ENCODE data around the gene PRIMPOL.

- RRBS: no CpG with 5 or more reads among the region's 12 CpGs
Measured at GRCh38 chr4:184313882-184314609, 96.4 kb upstream of the ENPP6 start.

- RRBS: no CpG with 5 or more reads among the region's 15 CpGs
Measured at GRCh38 chr4:184348320-184349200, 125.8 kb downstream of the IRF2 start.

- RRBS: no CpG with 5 or more reads among the region's 9 CpGs
Measured at GRCh38 chr4:184506368-184507077, 32.2 kb upstream of the IRF2 start.

DNA sequence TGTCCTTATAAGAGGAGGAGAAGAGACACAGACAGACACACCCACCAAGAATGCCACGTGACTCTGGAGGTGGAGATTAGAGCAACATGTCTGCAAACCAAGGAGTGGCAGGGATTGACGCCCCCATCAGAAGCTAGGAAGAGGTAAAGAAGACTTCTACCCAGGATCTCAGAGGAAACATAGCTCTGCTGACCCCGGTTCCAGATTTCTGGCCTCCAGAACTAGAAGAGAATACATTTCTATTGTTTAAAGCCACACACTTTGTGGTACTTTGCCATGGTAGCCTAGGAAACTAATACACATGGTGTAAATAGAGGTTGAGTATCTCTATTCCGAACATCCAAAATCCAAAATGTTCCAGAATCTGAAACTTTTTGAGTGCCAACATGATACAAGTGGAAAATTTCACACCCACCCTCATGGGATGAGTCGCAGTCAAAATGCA, 70.7 kb upstream of the IRF2 start:
- RRBS: no CpG with 5 or more reads among the region's 5 CpGs

DNA sequence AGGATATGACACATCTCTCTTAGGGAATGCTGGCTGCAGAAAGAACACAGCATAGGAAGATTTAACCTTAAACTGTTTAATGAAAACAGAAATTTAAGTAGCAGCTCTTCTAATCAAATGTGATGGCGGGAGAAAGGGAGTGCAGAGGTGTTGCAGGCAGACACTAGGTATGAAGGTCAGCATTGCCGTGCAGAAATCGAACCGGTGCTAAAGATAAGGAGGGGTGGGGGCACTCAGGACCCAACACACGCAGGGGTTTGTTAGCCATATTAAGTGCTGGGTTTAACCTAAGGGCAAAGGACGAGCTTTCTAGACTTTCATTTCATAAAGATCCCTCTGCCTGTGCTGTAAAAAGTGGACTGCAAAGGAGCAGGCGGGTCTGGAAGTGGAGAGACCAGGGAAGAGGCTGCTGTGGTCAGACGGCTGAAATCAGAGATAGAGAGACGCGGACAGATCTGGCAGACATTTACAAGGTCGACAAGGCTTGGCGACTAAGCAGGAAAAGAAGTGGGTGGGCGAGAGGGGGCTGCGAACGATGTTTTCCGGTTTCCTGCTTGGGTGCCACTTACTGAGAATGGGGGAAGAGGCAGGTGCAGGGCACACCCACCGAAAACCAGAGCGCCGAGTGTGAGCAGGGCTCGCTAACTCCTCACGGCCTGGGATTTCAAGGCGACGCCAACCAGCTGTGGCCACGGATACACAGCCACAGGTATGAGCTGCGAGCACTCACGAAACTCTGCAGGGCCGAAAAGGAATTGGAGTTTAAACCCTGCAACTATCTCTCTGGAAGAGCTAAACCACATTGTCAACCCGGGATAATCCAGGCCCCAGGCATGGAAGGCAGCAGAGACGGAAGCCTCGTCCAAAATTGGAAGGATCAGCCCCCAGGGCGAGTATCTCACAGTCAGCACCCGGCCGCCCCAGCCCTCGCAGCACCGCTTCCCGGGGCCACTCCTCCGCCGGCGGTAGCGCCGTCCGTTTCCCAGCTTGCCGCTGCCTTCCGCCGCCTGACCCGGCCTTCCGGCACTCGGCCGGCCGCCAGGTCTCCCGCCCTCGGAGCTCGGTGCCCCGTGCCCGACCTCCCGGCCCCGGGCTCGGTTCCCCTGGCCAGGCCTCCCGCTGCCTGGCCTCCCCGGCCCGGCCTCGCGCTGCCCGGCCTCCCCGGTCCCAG, 966 bp downstream of the CASP3 start:
- RRBS: 1% methylated on average over 21 of the region's 65 CpGs

- RRBS: no CpG with 5 or more reads among the region's 32 CpGs
Measured at GRCh38 chr4:184649609-184650055, at the start of gene PRIMPOL. Gene PRIMPOL (plus strand): TSS chr4:184649738.

DNA sequence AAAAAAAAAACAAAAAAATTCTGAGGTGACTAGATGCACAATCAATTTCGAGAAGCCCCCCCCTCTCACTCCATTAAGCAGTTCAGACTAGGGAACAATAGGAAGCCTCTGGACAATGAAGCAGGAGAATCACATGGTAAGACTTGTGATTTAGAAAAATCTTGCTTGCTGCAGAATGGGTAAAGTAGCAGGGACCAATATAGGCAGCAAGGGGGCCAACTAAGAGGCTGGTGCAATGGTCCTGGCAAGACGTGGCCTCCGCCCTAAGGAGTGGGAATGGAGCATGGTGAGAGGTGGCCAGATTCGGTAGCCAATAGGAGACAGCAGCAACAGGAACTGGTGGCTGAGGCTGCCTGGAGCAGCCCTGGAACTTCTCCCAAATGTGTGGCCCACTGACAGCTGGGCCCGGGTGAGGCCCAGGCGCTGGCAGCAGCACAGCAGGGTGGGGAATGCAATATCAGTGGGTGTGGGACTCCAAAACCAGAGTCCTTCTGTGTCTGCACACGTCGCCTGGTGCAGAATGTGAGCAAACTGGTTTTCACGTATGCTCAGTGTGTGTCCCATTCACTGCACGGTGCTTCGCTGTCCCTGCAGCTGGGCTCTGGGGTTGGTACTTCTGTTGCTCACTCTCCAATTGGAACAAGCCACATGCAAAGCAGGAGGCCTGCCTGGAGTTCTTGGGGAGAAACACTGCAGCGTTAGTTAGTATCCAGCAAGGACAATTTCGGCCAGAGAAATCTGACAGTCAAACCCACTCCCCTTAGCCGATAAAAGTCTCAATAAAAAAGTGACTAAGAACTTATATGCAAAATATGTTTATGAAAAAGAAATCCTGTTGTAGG, 14.3 kb upstream of the CENPU start:
- RRBS: no CpG with 5 or more reads among the region's 14 CpGs

DNA sequence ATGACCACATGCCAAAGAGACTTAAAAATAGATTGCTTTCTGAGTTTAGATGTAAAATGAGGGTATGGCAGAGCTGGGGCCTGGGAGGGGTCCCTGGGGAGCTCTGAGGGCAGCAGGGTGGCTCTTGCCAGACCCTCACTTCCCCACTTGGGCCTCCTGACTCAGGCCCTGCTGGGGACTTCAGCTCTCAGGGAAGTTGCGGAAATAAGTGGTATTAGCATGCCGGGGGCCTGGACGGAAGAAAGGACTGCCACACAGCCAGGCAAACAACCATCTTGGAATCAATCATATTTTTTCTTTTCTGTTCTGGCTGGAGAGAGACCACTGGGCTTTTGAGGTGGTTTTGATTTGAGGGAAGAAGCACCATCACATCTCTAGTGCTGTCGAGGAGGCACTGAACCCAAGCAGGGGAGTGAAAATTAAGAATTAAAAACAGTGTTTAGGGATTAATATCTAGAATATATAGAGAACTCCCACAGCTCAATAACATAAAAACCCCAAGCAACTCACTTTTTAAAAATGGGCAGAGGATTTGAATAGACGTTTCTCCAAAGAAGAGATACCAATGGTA, 19.1 kb upstream of the CENPU start:
- RRBS: no CpG with 5 or more reads among the region's 5 CpGs

GRCh38 chr4:184775442-184776295, 41.8 kb upstream of the CENPU start:
- RRBS: no CpG with 5 or more reads among the region's 13 CpGs

DNA sequence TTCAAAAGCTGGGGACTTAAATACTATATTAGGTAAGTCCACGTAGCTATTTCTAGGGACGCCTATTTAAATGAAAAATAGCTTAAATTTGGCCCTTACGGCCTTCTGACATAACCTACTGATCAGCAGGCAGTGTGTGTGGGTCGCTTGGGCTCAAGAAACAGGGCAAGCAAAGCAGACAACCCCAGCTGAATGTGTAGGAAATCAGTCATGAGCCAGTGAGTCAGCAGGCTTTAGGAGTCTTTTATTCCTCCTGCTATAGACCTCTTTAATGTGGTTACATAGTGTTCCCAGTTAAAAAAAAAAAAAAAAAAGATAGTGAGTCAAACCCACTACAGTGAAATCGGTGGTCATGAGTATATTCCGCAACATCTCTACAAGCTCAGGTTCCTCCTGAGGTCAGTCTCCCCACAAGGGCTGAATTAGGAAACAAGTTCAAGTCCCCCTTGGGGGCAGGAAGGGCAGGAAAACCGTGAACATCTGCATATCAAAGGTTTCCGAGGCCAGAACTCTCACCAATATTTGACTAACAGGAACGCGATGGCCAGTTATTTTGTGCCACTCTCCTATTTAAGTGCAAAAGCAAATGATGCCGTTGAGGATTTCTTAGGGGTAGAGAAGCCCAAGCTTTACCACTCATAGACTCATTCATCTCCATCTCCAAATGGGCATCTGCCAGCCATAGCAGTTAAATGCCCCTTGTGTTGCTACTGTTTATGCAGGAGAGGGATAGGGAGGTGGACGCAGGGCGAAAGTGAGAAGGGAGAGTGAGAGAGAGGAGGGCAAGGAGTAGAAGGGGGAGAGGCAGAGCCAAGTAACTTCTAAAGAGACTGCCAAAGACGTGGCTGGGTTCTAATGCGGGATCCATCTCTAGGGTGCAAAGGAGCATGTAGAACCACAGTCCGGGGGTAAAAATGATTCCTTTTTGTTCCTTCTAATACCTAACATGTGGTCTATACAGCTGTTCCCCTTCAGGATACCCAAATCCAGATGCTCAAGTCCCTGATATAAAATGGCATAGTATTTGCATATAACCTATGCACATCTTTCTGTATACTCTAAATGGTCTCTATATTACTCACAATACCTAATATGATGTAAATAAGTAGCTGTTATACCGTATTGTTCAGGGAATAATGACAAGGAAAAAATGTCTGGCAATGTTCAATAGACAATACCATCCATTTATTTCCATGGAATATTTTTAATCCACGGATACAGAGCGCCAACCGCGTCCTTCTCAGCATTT, 32.4 kb downstream of the ACSL1 start:
- RRBS: no CpG with 5 or more reads among the region's 21 CpGs

DNA sequence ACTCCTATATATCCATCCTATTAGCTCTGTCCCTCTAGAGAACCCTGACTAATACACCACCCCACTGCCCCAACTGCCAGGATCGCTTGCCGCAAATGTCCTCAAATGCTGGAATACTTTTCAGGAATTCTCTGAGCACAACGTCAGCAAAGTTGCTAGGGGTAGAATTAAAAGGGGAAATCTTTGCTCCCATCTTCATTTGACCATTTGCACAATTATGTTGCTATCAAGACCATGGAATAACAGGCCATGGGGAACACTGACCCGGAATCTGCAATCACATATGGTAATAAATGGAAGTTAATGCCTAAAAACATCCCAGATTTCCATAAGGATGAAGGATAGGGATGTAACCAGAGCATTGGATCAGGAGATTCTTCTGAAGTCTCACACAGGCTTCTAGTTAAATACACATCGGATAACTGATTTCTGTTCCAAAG, 29.4 kb downstream of the ACSL1 start:
- RRBS: no CpG with 5 or more reads among the region's 5 CpGs

DNA sequence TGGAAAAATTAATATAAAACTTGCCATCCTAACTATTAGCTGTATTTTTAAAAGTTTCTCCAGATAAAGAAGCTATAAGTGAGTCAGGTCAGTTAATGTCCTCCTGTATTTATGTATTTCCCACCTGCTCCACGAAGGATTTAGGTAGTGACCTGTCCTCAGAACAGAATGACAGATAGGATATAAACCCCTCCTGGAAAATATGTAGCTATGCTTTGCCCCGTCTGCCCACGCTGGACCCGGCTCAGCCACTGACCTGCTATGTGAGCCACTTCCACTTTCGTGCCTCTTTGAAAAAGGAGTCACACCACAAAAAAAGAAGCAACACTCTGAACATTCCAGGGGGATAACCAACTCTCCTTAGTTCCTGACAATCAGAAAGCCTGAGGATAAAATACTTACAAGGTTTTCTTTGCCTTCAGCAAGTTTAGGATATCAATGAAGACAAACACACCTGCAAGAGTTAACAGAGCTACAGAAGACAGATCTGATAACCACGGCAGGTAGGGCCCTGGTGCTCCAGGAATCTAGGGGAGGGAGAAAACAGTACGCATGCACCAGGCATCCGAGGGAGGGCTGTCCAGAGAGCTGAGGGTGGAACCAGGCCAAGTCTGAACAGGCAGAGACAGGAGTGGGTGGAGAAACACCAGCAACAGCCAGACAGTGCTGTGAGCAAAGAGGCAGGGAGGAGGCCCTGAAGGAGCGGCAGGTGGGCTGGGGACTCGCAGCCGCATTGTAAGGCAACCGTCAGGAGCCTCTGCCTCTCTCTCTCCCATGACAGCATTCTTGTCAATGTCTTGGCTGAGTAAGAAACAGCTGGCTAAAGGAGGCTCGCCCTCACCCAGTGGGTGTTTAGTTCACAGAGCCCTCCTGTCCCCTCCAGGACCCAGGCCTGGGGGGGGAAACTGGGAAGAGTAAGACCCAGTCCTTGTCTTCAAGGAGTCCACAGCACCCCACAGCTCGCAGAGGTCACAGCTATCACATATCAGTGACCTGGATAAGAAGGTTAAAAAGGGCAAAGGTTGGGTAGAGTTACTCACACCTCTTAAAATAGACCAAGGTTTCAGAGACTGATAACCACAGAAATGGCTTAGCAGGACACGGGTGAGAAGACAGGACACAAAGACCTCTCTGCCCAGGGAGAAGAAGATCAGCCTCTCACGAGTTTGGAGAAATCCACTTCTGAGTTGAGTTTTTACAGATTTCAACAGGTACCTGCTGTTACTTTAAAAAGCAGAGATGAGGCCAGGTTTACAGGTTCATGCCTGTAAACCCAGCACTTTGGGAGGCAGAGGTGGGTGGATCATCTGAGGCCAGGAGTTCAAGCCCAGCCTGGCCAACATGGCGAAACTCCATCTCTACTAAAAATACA, 10.7 kb downstream of the ACSL1 start:
- RRBS: no CpG with 5 or more reads among the region's 17 CpGs

DNA sequence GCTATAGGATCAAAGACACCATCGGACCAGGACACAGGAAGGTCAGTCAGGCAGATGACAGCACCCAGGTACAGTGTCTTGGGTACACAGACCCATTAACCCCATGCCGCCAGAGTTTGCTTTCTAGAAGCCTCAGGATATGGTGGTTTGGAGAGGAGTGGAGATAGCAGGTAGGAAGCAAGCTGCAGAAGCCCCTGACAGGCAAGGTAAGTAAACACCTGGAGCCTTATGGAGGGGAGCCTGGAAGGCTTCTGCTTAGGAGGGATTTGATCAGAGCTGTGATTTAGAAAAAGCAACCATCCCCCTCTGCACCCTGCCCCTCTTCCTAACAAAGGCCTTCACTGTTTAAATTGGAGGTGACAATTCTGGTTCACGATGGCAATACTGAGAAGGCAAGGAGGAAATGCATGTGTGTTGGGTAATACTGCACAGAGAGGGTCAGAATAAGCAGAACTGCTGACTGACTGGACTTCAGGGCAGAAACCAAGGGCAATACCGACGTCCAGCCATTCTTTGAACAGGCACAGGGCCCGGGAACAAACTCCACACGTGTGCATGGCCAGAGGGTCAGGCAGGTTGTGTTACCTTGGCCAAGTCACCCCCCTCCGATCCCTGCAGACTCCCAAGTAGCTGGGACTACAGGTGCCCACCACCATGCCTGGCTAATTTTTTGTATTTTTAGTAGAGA, 6.1 kb downstream of the ACSL1 start:
- RRBS: no CpG with 5 or more reads among the region's 8 CpGs

GRCh38 chr4:184838610-184839352, 13.0 kb upstream of the ACSL1 start:
- RRBS: no CpG with 5 or more reads among the region's 11 CpGs

DNA sequence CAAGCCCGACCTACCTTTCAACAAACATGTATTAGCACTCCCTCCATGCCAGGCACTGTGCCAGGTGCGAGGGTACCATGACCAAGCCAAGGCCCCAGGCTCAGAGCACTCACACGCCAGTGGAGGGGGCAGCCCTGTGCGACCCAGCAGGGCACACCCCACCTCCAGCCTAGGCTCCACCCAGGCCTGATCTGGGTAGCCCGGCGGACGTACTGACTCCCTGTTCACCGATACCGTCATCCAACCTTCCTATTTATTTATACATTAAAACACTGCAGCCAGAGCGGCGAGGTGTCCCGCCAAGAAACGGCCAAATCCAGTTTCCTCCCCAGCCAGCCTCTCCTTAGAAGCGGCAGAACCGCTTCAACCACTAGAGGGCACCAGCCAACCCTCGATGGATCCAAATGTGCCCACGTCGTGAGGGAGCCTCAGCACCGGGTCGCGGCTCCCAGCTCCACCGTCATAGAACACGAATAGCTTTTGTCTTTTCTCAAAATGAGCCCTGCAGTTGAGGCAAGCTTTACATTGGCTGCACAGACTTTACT, 13.2 kb upstream of the HELT start:
- RRBS: no CpG with 5 or more reads among the region's 23 CpGs

- RRBS: no CpG with 5 or more reads among the region's 12 CpGs
Measured at GRCh38 chr4:185328297-185329082, 67.2 kb downstream of the LRP2BP start.

DNA sequence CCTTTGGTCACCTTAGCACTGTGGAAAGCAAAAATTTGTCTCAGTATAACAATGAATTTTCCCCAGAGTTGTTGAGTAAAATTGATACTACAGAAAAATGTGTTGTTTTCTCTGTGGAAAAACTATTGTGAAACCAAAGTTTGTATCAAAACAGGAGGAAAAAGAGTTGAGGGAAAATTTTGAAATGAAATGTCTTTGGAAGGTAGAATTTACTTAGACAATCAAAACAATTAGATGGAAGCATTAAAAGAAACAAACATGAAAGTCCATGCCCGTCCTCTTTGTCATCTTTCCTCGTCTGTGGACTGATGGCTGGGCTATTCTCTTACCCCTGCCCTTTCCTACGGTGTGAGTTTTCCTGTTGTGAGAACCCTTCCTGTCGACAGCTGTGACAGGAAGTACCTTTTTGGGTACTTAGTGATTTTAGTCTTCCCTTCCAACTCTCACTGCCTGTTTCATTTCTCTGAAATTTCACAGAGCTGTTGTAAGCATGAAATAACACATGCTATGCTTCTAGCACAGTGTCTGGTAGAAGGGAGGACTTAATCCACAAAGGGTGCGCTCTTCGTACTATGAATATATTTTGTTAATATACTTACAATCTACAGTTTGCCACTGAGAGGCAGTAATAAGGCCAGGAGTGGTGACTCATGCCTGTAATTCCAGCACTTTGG, 50.7 kb downstream of the LRP2BP start:
- RRBS: no CpG with 5 or more reads among the region's 6 CpGs

DNA sequence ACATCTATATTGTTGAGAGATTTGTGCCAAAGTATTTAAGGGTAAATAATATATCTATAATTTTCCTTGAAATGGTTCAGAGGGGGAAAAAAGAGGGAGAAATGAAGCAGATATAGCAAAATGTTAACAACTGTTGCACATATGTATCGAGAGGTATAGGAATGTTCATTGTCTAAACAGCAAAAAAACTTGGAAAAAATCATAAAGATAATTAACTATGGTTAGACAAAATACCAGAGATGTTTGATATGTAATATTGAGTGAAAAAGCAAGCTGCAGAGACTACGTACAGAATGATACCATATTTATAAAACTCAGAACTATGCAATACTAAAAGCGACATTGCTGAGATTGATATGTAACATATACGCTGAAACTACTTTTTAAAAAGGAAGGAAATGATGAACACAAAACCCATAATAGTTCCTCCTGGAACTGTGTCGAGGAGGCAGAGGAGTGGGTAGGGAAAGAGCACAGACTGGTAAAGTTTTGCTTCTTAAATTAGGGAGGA, 14.1 kb downstream of the UFSP2 start:
- RRBS: no CpG with 5 or more reads among the region's 5 CpGs

DNA sequence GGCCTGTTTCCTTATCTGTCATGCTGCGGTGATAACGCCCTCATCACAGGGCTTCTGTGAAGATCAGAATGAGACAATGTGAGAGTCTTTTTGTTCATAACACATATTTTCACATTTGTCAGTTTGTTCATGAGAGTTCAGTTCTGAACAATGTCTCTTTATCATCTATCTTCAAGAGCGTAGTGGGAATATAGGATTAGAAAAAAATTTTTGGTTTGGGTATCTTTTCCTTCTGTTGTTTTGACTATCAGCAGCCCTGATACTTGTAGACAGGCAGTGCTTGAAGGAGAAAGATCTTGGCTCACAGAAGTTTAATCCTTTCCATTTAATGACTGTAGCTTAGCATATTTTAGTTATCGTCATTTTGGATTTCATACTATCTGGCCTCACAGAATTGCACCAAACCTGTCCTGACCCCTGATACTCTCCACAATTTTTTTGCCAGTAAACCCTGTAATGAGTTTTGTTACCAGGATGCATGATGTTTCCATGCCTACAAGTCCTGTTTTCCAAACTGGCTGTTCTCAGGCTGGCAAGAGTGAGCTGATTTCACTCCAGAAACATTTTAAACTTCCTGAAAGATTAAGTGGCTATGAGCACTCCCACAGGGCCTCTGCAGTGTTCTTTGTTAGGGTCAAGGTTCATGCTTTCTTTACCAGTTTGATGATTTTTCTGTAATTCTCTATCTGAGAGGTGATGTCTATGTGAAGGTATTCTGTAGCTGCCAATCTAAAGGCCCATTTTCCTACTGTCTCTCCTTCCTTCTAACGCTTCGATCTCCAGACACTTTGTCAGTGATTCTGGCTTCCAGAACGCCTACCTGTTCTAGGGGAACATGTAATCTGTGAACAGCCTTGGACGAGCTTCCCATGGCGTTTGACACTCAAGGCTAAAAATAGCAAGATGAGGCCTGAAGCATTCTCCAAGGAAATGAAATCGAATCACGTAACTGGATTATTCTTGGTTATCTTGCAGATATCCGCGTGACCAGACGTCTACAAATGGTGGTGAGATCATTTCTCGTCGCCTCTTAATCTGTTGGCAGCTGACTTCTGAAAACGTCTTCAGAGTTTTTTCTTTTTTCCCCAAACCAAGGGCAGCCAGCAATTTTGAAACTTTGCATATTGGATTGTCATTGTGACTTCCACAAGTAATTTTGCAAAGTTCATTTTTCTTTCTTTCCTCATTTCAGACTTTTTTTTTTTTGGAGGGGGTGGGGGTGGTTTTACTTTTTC, 31.7 kb upstream of the PDLIM3 start:
- RRBS: no CpG with 5 or more reads among the region's 17 CpGs

DNA sequence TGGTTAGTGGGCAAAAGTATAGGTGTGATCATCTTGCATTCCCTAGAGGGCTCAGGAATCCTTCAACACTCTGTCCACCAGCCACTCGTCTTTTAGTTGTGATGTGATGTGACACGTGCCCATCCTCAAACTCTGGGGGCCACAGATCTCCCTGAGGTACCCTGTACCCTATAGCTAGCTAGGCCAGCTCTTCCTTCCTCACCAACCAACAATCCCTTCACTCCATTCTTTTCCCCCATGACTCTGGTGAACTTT, 83.7 kb upstream of the PDLIM3 start:
- RRBS: no CpG with 5 or more reads among the region's 2 CpGs